Hair follicle dermal papilla cell (primary cell): ENCODE measurements around the genes FGD2 and CMTR1.

GRCh38 chr6:36858352-36859230 lies 16.0 kb downstream of the PPIL1 start:
- CAGE, long polyA plus RNA, result no peak

DNA sequence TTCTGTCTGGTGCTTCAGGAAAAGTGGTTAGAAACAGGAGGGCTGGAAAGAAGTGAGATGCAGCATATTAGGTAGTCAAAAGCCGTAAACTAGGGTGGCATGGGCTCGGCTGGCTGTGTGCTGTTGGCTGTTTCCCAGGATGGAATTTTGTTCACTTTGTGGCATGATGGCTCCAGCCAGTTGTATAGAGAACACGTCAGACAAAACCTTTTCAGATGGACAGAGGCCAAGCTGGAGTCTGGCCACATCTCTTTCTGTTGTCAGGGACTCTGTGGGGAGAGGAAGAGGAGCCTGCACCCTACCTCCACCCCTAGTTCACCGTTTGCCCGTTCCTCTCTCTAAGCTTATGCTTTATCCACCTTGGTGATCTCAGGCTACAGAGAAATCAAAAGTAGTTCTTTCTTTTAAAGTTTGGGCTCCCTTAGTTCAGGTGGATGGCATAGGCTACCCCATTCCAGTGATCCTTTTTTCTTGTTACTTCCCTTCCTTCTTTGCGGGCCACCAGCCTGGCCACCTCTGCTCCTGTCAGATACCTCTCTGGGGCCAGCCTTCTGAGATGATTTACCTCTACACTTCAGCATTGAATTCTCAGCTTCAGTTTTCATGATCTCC lies 22.1 kb downstream of the C6orf89 start:
- CAGE, long polyA plus RNA, result no peak

- CAGE, long polyA plus RNA, result no peak
These were observed 12.8 kb downstream of the PI16 start for GRCh38 chr6:36967045-36968005.

DNA sequence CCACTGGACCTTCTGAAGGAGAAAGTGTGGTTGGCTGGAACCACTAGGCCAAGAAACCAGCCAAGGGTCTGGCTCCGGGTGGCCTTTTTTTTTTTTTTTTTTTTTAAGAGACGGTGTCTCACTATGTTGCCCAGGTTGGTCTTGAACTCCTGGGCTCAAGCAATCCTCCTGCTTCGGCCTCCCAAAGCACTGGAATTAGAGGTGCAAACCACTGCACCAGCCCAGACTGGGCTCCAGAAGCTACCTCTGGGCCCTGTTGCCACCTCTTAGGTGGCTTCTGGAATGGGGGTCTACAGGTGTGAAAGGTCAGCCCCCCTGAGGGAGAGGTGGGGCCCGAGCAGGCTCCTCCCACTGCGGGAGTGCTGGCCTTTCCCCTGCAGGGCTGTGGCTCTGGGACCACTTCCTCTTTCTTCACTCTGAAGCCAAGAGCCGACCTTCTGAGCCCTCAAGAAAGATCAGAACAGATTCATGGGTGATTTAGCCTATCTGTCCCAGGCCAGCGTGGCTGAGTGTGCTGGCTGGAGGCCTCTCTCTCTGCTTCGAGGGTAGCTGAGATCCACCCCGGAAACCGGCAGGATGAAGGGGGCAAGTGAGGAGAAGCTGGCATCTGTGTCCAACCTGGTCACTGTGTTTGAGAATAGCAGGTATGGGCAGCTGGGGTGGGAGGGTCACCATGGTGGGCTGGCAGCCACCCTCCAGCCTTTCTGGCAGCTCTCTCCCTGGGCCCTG lies at the start of gene FGD2:
Gene FGD2, plus strand, starts transcription at position 414 of the 729 bp plus-strand sequence.
- CAGE, long polyA plus RNA, result no peak

GRCh38 chr6:37007008-37007216 lies 1.5 kb downstream of the FGD2 start:
- CAGE, long polyA plus RNA, result no peak

DNA sequence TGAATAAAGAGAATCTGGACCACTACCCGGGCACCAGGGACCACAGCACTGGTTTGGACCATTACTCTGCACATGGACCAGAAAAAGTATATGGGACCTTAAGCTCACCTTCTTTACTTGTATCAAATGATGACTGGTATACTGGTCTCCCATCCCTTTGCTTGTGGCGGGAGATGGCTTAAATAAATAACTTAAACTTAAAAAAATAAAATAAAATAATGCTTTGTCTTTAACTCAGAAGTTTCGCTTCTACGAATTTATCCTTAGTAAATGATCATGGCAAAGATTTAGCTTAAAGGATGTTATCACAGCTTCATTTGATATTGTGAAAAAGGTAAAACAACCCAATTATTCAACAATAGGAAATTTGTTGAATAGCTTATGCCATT lies 39.7 kb downstream of the FGD2 start:
- CAGE, long polyA plus RNA, result no peak

GRCh38 chr6:37049312-37049752 lies 43.9 kb downstream of the FGD2 start:
- CAGE, long polyA plus RNA, result no peak

- CAGE, long polyA plus RNA, result no peak
These were observed 45.8 kb downstream of the FGD2 start for GRCh38 chr6:37051058-37051815.

GRCh38 chr6:37073852-37074841 lies 68.7 kb downstream of the FGD2 start:
- CAGE, long polyA plus RNA, result no peak

DNA sequence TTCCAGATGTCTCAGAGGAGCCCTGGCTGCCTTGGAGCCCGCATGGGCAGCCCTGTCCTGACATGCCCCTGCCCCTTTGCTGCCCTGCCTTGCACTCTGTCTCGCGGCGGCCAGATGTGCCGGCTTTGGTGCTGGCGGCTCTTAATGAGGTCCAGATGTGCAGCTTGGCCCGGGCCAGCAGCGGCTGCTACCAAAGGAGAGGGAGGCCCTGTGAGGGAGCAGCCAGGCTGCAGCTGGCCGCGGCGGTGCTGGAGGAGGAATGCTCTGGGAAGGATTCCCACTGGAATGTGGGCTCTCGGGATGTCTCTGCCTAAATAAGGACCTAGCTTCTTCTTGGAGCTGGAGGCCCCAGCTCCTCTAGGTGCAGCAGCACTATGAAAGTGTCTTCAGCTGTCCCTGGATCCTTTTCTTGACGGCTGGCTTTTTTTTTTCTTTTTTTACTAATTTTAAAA lies 72.5 kb downstream of the FGD2 start:
- CAGE, long polyA plus RNA, result no peak

DNA sequence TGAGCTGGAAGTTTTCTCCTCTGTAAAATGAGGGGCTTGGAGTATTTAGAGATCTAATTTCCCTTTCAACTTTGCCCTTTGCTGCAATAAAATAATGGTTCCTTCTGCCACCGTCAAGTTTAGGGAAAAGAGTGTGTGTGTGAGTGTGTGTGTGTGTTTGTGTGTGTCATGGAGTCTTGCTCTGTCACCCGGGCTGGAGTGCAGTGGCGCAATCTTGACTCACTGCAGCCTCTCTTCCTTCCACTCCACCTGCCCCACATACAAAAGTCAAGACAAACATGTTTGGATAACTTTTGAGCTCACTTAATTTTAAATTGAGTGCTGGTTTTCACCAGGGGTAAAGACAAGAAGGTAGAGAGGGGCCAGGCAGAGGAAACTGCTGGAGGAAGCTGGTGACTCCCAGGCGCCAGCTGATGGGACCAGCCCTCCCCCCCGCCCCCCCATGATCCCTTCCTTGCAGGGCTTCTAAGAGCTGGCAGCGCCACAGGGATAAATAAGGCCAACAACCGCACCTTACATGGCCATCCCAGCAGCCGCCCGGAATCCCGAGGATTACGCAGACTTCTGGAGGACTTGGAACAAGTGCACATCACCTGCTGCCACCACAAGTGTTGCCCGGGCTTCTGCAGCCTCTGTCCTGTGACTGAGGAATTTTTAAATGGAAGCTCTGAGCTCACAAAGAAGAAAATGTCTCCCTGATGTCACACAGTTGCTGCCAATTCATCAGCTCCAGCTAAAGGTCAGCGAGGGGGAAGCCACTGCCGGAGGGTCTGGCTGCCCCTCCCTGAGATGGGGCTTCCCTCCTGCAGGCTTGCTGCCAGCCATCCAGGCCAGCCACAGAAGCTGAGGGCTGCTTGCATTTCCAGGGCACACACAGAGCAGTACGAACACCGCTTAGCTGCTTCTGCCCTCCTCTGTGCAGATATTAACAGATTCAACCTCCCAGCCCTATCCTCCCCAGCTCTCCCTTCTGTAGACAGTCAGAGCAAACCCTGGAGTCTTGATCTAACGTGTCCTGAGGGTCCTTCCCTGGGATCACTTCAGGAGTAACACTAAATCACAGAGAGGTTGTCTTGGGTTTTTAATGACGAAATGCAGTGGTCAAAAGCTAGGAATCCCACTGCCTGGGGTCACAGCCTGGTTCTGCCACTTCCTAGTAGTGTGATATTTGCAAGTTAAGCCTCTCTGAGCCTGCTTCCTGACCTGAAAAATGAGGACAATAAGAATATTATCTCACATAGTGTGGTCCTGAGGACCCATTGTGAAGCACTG lies 38.7 kb upstream of the PIM1 start:
- CAGE, long polyA plus RNA, result no peak

GRCh38 chr6:37155272-37155782 lies 14.6 kb upstream of the PIM1 start:
- CAGE, long polyA plus RNA, result no peak

DNA sequence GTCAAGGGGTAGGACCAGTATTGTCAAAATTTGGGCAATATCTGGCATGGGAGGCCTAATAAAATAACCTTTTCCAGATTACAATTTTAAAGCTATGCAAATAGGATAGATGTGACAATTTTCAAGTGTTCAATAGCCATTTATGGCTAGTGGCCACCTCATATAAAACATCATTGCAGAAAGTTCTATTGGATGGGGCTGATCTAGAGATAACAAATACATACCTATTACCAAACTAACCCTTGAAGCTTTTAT lies 5.6 kb downstream of the PIM1 start:
- CAGE, long polyA plus RNA, result no peak

- CAGE, long polyA plus RNA, result no peak
These were observed 852 bp downstream of the RNF8 start for GRCh38 chr6:37354534-37355135.

GRCh38 chr6:37432750-37433351 lies at the start of gene CMTR1:
TSS of gene CMTR1 (plus strand) at chr6:37433221.
- CAGE, long polyA plus RNA, result no peak

- CAGE, long polyA plus RNA, result no peak
These were observed 17.5 kb downstream of the CCDC167 start for GRCh38 chr6:37481963-37482730.

DNA sequence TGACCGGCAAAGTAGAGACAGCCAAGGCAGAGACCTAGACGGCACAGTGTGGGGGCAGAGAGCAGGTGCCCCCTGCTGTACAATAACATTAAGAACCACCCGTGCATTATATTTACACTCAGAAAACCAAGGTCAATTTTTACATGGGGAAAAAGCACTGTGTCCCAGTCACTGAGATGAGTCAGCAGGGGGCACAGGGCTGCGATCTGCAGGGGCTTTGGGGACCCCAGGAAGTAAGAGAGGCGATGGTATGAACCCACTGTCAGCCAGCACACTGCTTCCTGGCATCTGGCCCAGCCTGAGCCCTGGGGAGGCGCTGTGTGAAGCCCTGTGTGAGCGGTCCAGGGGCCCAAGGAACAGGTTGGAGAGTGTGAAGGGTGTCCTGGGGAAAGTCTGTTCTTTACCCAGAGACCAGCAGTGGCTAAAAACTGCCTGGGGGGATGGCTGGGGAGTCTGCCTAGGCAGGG lies 9.8 kb downstream of the CCDC167 start:
- CAGE, long polyA plus RNA, result no peak

DNA sequence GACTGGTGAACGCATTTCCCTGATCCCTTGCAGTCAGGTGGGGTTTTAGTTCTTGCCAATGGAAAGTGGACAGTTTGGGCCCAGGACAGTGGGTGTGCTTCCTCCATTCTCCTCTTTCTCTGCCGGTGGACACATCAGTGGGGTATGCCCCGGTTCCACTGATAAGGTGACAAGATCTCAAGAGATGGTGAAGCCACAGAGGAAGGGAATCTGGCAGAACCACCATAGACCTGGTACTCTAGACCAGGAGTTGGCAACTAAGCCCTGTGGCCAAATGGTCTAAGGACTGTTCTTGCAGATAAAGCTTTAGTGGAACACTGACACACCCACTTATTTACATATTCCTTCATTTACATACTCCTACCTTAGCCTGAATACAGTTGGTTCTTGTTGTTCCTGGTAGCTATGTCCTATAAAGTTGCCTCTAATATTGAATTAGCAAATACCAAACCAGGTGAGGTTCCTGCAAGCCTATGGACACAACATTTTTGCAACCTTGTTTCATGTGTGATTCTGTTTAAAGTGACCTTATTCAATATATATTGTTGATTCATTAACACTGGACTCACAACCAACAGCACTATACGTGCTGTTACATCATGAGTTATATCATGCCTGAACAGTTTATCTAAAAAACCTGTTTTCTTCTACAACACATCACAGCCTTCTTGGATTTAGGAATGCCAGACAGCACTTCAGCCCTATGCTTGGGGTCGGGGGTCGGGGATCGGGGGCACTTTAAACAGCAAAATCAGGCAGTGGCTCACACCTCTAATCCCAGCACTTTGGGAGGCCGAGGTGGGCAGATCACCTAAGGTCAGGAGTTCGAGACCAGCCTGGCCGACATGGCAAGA lies 2.6 kb downstream of the CCDC167 start:
- CAGE, long polyA plus RNA, result no peak

DNA sequence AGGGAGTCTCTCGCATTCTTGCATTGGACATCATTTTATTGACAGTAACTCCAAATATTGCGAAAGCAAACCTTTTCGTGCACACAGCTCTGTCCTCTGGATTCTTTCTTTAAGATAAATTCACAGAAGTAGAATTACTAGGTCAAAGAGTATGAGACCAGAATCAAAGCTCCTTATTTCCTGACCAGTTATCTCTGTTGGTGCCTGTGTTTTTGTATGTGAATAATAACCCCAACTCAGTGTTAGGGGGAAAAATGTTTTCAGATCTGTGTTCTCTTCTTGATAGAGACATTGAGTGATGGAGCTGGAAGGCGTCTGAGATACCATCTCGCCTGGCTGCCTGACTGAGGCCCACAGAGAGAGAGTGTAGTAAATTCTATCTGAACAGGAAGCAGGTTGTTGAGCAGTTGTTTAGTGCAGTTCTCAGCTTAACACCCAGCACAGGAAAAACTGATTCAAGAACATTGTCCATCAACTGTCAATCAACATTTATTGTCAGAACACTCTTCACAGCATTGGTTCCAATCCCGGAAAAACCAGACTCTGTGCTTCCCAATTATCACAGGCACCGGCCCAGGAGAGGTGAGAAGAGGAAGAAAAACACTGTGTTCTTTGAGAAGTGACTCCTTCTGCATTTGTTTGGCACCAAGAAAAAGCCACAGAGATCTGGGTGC lies 2.2 kb upstream of the CCDC167 start:
- CAGE, long polyA plus RNA, result no peak

- CAGE, long polyA plus RNA, result no peak
These were observed 11.9 kb upstream of the ZFAND3 start for GRCh38 chr6:37807553-37808172.